Sciatic nerve (tissue), 1 donor: ENCODE measurements around the gene RPL10.

DNA sequence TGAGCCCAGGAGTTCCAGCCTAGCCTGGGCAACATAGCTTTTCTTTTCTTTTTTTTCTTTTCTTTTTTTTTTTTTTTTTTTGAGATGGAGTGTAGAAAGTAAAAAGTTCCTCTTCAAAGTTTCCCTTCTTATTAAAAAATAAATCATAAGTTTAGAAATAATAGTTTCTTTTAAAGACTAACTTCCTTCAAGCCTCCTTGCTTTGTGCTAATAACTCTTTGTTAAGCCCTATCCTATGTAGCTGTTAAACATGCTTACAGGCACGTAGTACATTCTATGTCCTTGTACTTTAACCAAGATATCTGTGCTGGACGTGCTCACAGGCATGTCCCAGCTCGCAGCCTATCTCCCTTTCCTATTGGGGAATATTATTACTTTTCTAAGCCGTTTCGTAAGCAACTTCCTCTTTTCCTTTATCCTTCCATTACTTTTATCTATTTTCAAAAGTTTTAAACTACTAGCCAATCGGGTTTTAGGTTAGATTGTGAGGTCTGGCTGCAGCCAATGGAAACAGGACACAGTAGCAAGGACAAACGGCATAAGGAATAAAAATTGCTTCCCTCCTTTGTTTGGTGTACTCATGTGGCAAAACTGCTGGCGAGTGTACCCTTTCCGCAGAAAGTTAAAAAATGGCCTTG is 2.4 kb upstream of the PNCK start:
- PRO-cap = no peak

- PRO-cap = no peak
Measured at GRCh38 chrX:153702865-153703359, 15.2 kb downstream of the SLC6A8 start.

GRCh38 chrX:153711007-153711477 is 13.1 kb downstream of the BCAP31 start:
- PRO-cap = no peak

DNA sequence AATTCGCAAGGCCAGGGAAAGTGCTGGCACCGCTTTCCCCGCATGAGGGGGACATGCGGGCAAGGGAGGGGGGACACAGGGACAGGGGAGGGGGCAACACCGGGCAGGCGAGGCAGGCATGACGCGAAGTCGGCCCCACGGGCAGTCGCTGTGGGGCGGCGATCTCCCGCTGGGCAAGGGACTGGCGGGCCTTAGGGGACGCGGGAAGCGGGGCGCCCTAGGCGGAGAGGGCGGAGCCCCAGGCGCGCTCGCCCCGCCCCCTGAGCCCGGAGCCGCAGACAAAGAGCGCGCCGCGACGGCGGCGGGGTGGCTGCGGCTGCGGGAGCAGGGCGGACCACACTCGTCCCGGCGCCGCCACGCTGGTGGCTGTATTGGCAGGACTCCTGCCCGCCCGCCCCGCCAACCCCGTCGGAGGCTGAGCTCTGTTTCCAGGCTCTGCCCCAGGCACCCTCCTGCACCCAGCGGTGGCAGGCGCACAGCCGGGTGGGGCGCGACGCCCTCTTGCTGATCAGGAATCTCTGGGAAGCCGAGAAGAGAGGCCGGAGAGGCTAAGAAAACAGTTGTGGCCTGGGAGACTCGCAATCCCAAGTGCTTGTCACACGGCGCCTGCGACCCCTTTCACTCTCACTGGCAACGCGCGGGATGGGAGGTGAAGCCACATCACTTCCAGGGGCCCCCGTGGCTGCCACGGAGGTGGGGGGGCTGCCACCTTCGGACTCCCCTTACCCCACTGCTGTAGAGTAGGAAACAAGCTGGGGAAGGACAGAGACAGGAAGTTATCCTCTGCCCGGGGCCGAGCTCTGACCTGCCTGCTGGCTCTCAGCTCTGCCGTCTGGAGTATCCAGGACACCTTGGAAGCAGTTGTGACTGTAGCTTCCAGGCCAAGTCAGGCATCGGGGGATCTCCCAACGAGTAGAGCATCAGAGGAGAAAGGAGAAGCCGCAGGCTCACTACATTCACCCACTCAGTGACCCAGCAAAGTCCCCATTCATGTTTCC is 11.2 kb downstream of the PDZD4 start:
- PRO-cap = unidirectional peak, plus-strand start at position 298 of the sequence

DNA sequence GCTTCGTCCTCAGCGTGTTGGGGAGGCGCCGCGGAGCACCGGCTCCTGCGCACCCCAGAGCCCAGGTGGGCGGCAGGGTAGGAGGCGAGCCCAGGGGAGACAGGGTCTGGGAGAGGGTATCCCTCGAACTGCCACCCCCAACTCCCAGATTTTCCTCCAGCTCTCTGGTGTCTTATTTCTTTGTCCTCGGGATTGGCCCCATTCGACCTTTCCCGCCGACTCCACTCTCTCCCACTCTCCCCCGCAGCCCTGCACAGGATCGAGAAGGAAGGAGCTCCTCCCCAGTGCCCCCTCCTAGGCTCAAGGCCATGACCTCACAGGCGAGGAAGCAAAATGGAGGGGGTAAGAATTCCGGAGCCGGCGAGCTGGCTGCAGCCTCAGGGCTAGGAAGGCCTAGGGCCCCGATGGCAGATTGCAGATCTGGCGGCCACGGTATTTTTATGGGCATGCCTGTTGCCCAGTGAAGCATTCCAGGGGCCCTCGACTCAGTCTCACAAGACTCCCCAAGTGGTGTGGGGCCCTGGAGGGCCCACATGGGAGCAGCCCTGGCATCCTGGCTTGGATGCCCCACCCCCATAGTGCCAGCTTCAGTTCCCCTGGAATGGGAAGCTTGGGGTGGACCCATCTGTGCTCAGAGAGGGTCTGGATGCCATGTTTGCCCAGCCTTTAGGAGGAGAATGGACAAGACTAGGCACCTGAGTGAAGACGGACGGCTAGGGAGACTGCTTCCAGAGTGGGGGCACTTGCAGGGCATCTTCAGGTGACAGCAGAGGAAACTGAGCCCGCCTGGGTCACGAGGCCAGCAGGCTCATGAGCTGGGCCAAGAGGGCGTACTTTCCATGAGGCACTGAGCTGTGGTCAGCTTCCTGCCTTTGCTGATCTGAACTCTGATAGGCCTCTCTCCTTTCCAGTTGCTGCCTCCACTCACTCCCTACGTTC is 1.0 kb upstream of the L1CAM start:
- PRO-cap = no peak

- PRO-cap = no peak
Measured at GRCh38 chrX:153903555-153903837, 977 bp upstream of the AVPR2 start.

DNA sequence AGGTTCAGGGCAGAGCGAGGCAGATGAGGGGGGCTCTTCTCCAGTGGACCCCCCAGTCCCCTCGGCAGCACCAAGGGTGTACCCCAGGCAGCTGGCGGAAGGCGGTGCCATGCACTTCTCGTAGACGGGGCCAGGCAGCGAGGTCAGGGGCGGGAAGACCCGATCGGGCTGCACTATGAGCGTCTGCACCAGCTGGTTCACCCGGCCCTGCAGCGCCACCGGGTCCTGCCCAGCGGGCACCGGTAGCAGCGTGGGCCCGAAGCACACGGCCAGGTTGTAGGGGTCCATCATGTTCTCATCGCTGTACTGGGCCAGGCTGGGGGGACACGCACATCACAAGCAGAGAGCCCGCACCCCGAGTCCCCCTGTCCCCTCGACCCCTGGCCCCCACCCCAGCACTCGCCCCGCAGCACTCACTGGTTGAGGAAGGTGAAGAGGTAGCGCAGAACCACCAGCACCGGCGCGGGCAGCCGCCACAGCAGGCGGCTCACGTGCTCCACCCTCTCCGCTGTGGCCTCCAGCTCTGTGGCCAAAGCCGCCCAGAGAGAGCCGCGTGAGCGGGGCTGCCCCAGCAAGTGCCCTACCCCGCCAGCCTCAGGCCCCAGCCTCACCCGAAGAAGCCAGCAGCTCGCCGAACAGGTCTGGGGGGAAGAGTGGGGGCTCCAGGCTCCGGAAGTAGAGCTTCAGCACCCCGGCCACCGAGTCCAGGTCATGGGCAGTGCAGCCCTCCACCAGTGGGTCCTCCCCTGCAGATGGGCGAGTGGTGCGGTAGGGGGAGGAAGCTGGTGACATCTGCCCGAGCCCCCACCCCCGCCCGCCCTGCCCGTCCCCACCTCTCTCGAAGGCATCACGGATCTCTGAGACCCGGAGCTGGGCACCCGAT is 5.9 kb downstream of the AVPR2 start:
- PRO-cap = no peak

DNA sequence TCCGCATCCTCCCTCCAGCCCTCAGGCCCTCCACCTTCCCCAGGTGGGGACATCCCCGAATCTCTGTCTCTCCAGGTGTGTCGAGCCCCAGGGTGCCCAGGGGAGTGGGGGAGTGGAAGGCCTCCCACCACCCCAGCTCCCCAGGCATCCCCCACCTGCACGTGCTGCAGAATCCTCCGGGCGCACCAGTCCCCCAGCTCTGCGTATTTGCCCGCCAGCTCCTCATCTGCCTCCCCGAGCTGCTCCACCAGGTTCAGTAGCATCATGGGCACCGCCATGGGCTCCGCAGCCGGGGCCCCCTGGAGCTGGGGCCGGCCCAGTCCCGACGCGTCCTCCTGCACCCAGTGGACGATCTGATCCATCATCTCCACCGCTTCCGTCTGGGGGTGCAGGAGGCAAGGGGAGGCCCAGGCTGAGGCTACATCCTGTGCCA is 1.7 kb downstream of the RENBP start:
- PRO-cap = no peak

DNA sequence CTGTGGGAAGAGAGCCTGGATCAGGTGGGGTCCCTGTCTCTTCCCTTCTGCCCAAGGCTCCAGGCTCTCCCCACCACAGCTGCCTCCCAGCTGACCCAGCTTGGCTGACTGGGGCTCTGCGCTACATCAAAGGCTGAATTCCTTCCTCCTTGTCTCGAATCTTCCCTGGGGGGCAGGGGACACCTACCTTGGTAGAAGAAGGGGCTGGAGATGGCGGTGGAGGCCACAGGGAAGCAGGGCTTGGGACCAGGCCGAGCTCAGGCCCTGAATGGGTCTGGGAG is 974 bp downstream of the IRAK1 start:
- PRO-cap = no peak

GRCh38 chrX:154040096-154040712 is 20.5 kb upstream of the IRAK1 start:
- PRO-cap = no peak

GRCh38 chrX:154076181-154076778 is 21.2 kb downstream of the MECP2 start:
- PRO-cap = no peak

DNA sequence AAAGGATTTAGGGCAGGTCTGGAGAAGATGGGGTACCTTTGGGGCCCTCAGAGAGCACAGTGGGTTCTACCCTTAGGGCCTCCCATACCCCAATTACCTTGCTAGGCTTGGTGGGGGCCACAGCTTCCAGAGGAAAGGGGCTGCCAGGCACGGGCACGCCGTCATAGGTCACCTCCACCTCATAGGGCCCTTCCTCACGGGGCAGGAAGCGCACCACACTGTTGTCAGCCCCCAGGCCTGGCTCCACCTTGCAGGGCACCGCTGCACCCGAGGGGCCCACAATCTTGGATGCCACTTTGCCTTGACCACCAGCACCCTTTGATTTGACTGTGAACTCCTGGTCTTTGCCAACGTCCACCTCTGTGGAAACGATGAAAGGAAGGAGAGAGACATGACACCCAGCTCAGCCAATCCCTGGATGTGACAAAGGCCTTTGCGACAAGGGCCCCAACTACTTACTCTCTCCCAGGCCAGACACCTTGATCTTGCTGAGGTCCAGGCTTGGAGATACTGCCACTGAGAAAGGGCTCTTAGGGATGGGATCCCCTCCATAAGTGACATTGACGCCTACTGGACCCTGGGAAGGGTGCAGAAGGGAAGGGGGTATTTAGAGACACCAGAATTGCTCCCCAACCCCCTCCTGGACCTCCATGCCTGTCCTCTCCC is 13.1 kb downstream of the FLNA start:
- PRO-cap = no peak

DNA sequence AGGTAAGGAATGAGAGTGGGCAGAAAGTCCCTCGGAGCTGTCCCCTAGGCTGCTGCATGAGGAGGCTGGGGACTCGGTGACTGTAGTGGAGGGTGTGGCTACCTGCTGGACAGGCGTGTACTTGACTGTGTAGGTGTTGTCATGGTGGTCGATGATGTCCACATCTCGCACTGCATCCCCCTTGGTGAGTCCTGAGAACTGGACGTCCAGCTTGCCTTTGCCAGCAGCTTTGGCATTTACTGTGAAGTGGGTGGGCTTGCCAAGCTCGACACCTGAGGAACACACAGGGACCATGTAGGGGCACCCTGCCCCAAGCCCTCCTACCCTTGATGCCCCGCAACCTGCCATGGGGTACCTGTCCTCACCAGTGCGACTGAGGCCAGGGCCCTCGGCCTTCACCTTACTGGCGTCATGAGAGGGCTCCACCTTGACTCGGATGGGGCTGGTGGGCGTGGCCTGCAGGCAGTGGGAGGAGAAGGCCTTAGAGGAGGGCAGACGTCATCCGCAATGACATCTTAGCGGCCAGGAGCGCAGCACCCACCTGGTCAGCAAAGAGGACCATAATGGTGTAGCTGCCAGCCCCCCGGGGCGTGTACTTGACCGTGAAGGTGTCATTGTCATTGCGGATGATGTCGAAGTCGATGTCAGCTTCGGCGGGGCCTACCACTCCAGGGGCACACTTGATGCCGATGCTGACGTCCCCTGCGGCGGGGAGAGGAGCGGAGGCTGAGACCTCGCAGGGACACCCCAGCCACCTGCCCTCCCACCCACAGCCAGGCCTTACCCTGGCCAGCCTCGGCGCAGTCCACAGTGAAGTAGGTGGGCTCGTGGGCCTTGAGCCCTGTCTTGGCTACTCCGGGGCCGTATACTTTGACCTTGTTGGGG is 12.3 kb downstream of the FLNA start:
- PRO-cap = no peak

DNA sequence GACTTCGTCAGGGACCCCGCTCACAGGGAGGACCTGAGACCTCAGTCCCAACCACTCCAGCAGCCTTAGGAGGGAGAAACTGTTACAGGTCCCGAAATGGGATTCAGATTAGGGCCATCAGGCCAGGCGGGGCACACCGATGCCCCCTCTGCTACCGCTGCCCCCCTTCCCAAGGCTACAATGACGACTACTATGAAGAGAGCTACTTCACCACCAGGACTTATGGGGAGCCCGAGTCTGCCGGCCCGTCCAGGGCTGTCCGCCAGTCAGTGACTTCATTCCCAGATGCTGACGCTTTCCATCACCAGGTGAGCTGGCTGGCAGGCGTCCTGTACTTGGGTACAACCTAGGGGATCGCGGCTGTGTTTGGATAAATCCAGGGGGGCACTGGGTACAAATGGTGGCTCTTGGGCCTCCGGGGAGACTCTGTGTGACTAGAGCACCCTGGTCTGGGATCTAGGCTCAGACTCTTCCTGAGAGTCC is 1.0 kb downstream of the EMD start:
- PRO-cap = no peak

DNA sequence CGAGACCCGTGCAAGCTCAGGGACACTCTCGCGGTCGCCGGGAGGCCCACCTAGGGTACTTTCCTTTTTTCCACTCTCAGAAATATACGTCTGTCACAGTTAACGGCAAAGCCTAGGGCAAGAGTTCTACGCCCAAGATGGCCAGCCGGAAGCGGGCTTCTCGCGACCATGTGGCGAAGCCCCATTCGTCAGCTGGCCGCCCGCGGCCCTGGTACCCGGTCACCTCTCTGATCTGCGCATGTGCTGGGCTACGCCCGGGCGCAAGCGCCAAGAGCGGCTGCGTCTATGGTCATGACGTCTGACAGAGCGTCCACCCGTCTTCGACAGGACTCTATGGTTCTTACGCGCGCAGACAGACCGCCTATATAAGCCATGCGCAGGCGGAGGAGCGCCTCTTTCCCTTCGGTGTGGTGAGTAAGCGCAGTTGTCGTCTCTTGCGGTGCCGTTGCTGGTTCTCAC is at the start of gene RPL10:
Gene RPL10 (plus strand): TSS at position 393 of the 459 bp plus-strand sequence.
- PRO-cap = bidirectional peak, plus-strand start at position 393 of the sequence, minus-strand start at position 210 of the sequence

DNA sequence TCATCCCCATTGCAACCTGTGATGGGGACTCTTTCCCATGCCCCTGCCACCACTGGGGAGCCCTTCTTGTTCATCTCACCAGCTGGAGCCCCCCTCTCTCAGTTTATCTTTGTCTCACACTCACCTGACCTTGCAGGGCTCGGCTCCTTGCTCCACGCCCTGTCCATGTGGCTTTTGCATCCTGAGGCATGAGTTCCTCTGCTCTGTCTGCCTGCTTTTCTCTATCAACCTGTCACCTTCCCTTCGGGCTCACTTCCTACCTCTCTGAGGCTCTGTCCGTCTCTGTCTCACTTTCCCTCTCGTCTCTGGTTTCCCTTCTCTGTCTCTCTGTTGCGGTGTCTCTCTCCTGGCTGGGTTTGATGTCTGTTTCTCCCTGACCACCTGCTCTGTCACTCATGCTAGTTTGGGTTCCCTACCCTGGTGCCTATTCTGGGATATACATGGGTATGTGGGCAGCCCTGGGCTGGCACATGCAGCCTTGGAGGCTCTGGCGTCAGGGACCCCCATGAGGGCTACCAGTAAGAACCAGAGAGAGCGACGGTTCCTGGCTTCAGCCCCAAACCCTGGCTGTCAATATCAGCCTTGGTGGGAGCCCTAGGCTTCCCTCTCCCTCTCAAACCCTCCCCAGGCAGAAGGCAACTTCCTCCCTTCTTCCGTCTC is 490 bp downstream of the DNASE1L1 start:
- PRO-cap = no peak

GRCh38 chrX:154413514-154414321 is 2.4 kb downstream of the TAFAZZIN start:
- PRO-cap = no peak

- PRO-cap = unidirectional peak, plus-strand start at chrX:154515503
Measured at GRCh38 chrX:154515090-154515584, 895 bp downstream of the FAM3A start.

DNA sequence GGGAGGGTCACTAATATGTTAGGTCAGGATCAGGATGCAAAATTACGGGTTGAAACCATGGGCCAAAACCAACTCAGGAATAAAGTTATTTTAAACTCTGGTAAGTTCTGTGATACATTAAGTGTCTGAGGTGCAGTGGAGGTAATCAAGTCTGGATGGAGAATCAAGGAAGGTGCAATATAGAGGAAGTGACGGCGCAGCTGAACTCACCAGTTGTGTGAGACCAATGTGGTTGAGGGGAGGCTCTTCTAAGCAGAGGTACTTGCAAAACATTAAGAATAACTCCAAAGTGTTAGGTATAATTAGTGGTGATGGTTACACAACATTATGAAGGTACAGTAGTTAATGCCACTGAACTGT is 19.7 kb downstream of the GAB3 start:
- PRO-cap = no peak

GRCh38 chrX:154766170-154766881 is 3.7 kb downstream of the DKC1 start:
- PRO-cap = no peak